Glomerular endothelial cell (primary cell): ENCODE measurements around a stretch of chr13.

DNA sequence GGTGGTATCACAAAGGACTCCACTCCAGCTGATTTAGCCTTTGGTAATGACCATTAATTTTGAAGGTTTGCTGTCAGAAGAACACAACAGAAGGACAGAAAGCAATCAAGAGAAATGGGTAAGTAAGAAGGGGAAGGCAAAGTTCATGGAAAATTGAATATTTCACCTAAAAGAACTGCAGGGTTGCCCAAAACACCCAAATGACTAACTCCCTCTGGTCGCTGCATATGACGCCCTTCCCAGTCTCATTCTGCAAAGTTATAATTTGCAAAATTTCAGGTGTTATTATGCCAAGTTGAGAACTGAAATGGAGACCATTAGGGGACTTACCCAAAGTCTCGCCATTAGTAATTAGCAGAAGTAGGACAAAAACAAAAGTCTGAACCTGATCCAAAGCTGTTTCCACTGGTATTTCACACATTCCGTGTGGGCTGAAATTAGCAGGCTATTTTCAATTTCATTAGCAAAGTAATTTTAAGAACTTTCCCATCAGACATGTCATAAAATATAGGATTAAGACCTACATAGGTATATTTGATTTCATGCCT is 6.9 kb downstream of the RUBCNL start:
- RAMPAGE, long total RNA, result no peak

- RAMPAGE, long total RNA, result no peak
These were observed 2.2 kb downstream of the RUBCNL start for GRCh38 chr13:46384617-46385583.

DNA sequence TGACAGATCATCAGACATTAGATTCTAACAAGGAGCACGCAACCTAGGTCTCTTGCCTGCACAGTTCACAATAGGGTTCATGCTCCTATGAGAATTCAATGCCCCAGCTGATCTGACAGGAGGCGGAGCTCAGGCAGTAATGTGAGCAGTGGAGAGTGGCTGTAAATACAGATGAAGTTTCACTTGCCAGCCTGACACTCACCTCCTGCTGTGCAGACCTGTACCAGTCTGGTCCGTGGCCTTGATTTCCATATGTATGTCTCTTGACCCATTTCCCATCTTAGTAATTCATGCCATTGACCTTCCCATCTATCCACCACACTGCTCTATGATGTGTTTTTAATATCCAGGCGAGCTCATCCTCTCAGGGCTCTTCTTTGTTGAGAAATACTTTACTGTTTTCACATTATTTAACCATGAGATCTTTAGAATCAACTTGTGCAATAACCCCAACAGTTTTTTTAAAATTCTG is 95.2 kb downstream of the LRCH1 start:
- RAMPAGE, long total RNA, result no peak

GRCh38 chr13:47334061-47334366 is 437.2 kb upstream of the HTR2A start:
- RAMPAGE, long total RNA, result no peak

GRCh38 chr13:48160659-48161320 is 65.9 kb upstream of the MED4 start:
- RAMPAGE, long total RNA, result no peak

- RAMPAGE, long total RNA, result no peak
These were observed 66.9 kb upstream of the MED4 start for GRCh38 chr13:48161656-48162286.

DNA sequence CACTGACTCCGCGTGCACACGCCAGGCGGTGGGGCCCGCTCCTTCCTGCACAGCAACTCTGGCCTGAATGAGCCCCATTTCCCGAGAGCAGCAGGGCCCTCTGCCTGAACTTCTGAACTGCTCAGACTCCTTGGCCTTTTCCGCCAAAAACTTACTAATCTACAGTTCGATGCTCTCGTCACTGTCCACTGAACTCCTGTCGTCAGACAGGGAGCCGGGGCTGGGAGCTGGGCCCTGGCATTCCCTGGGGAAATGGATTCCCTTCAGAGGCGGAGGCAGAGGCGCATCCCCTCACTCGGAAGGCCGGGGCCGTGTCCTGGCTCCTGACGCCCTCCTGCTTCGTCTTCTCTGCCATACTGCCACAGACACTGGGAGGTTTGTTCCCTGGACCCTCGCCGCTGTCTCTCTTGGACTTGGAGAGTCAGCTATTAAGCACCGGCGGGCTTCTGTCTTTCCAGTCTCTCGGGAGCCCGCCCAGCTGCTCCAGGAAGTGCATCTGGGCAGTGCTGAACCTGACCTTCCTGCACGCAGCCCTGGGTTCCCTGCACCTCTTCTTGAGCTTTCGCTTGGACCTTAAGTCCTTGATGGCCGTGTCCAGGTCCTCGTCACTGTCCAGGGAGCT is 14.4 kb downstream of the RB1 start:
- RAMPAGE, long total RNA, result no peak

DNA sequence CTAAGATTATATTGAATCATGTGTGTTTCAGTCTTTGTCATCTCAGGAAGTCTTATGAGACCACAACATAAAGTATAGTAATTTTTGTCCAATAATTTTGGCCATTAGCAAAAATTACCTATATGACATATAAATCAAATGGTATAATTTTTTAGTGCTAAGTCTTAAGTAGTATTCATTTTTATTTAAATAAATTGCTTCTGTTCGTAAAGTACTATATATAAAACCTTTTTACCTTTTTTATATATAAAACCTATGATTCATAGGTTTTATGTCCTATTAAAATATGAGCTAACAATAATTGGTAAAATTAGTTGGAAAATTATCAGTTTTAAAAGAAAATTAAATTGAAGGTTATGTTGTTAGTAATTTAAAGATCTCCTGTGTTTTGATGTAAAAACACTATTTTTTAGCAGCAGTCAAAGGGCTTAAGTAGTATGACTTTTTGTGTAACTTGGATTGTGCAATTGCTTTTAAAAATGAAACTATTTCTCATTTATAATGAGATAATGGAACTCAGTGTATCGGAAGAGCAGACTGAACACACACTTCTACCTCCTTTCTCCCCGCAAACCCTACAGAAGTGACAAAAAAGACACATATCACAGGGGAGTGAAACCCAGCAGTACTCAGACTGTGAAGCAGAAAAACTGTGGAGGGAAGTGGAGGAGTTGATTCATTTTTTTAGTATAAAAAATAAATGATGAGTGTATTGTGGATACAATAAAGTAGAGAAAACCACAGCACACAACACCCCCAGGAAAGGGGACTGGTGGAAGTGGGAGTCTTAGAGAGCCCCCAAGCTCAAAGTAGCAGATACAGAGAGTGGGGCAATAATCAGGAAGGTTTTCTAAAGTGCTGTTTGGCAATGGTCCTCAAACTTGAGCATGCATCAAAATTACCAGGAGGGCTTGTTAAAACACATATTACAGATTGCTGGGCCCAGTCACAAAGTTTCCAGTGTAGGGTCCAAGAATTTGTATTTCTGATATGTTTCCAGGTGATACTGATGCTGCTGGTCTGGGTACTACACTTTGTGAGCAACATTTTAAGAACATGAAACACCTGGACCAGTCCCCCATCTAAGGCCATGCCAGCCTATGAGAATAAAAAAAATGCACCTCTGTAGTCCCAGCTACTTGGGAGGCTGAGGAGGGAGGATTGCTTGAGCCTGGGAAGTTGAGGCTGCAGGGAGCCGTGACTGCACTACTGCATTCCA is 9.8 kb downstream of the LPAR6 start:
- RAMPAGE, long total RNA, result no peak

GRCh38 chr13:48411816-48412266 is 1.1 kb downstream of the LPAR6 start:
- RAMPAGE, long total RNA, result no peak

DNA sequence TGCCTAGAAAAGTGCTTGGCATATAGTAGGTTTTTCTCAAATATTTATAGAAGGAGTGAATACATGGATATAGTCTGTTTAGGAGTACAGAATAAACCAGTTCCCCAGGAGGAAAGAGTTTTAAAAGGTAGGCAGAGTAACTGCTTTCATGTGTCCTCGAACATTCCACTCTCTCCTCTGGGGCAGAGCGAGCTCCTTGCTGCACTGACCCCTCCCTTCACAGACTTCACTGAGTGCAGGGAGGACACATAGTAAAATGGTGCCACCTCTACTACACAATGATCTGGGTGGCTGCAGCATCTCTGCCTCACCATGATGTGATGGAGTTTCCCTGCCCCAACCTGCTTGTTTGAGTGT is 44.1 kb upstream of the RCBTB2 start:
- RAMPAGE, long total RNA, result no peak

GRCh38 chr13:48654478-48654901 is 761 bp downstream of the CYSLTR2 start:
- RAMPAGE, long total RNA, result no peak

GRCh38 chr13:49119218-49120686 is 100.4 kb upstream of the MLNR start:
- RAMPAGE, long total RNA, result no peak

DNA sequence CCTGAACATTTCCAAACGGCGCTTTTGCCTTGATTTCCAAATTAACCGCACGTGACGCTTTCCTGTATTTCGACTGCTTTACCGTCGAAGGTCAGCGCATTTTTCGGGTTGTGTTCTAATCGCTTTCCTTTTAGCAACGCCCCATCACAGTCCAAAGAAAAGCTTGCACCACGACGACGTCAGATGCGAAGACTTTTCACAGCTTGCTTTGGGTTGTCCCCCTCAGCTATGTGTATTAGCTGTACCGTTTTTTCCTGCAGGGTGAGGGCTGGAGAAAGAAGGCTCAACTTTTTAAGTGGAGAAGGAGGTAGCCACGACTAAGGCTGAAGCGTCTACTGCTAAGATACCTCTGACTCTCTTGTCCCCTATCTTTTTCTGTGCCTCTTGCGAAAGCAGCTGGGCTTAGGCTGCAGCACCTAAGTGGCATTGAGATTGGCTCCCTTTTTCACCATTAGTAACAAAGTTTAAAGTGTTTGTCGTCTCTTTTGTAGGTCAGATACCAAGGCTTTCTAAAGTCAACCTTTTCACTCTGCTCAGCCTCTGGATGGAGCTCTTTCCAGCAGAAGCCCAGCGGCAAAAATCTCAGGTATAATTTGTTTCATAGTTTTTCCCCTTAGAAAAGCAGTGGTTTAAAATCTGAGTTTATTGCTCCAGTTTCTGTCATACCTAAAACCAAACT is 794 bp downstream of the CDADC1 start:
- RAMPAGE, long total RNA, result no peak

- RAMPAGE, long total RNA, result no peak
These were observed 60.4 kb downstream of the CDADC1 start for GRCh38 chr13:49308032-49308612.

DNA sequence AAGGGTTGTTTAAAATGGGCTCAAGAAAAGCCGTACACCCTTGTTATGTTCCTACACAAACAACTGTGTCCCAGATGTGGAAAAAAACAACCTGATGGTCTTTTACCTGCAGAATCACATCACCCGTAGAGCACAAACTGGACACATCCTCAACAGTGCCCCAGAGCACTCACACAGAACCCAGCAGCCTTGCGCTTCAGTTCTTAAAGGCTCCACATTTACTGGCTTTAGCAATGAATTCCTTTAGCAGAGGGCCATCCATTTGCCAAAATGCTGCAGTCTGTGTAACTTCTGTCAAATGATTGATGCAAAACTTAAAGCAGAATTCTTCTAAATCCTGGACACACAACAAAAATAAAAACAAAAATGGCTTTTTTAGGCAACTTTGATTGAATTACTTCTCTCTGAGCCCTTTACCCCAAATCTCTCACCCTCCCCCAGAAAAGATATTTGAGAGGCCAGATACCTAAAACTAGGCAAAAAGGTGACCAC is 38.2 kb downstream of the PHF11 start:
- RAMPAGE, long total RNA, result no peak

DNA sequence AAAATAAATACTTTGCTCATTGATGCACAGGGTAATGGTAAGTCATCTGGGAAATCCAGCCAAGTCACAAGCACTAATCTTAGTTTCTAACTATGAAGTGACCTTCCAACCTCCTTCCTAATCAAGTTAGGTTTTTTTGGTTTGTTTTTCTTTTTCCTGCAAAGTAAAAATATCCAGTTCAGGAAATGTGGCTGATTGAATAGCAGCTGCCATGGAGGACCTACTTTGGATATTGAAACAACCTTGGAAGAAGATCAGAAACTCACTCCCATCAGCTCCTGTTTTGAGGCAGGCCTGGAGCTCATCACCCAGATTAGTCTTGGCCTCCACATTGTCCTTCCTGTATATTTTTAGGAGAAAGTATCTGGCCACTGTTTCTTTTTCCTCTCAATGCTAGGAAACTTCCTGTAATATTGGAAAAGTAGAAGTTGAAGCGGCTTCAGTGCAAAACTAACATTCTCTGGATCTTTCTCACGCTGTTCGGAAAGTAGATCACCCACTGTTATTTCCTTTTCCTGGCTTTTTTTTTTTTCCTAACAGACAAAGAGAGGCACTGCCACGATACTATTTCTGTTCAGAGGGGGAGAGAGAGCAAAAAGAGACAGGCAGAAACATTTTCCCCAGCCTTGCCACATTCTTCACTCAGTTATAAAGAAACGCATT is 12.2 kb upstream of the ARL11 start:
- RAMPAGE, long total RNA, result no peak

DNA sequence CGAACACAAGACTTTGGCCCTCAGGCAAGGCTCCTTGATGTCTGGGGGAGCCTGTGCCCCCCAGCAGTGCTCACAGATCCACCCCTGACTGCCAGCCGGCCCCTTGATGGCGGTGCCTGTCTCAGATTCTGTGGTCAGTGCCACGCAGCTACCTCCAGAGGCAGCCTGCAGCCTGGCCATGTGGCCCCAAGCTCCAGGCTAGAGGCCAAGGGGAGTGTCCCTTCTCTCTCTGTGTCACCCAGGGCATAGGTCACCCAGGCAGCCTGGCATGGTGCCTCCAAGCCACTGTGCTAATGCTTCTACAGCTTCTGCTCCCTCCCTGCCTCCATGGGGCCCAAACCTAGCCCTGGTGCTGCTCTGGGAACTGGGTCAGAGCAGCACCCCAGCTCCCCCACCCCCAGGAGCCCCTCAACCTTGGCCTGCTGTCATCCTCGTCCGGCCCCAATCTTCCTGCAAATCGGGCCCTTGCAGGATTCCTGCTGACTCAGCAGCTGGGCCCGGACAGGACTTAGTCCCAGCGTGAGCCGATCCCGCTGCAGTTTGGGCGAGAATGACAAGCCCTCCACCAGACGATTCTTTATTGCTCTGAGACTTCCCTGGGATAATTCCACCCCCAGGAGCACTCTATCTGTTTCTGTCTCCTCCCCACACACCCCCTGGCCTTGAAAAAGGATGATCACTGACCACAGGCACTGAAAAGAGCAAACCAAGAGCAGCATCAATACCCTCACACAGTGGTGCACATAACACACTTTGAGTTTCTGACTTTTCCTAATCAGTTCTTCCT is 2.7 kb upstream of the ARL11 start:
- RAMPAGE, long total RNA, result no peak

DNA sequence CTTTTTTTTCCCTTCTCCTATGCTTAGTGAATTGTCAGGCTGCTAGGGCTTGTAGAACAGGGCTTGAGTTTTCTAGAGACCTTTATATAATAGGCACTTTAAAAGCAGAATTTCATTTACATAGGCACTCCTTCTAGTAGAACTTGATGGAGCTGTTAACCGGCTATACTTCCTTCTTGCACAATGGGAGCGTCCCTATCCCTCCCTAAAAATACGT is 1.1 kb downstream of the TRIM13 start:
- RAMPAGE, long total RNA, result no peak

- RAMPAGE, long total RNA, result no peak
These were observed 2.3 kb downstream of the TRIM13 start for GRCh38 chr13:49999008-49999665.

- RAMPAGE, long total RNA, result no peak
These were observed 4.5 kb downstream of the TRIM13 start for GRCh38 chr13:50001301-50001777.